ENCODE results near the genes SYNGR1, CACNA1I, GRAP2 and TMA7B.

- PRO-cap, result no peak
These were observed 6.4 kb upstream of the KDELR3 start for GRCh38 chr22:38461413-38461883.

GRCh38 chr22:38480905-38482063 is 13.4 kb downstream of the KDELR3 start:
- PRO-cap, result no peak

DNA sequence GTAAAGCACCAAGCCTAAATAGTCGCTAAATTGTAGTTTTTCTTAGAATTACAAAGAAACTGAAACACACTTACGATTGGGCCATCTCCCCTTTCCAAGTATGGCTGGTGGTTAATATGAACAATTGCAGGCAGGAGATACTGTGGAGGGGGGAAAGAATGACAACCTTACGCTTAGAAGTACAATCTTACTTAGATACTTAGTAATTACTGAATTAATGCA is 8.2 kb downstream of the DDX17 start:
- PRO-cap, result no peak

DNA sequence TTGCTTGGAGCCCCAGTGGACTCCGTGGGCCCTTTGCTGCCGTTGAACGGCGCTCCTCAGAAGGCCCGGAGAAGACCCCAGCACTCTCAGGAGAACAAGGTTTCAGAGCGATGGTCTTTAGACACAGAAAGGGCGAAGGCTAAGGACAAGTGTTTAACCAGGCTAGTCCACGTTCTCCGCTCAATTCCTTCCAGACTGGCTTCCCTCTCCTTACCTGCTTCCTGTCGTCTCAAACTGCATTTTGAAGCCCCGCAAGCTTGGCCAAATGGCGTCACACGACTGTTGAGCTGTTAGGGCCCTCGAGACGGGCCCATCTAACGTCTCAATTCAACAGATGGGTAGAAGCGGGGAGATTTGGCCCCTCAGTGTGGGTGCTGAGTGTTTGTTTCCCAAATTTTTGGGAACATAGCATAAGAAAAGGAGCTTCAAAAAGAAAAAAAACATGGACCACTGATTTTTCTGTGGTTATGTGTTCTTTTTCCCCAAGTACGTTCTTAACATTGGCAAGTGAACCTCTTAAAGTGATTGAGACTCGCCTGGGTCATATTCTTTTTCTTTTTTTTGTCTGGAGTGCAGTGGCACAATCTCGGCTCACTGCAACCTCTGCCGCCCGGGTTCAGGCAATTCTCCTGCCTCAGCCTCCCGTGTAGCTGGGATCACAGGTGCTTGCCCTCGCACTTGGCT is 1.4 kb upstream of the DDX17 start:
- PRO-cap, result no peak

GRCh38 chr22:38684540-38685603 is 3.1 kb downstream of the TOMM22 start:
- PRO-cap, result no peak

DNA sequence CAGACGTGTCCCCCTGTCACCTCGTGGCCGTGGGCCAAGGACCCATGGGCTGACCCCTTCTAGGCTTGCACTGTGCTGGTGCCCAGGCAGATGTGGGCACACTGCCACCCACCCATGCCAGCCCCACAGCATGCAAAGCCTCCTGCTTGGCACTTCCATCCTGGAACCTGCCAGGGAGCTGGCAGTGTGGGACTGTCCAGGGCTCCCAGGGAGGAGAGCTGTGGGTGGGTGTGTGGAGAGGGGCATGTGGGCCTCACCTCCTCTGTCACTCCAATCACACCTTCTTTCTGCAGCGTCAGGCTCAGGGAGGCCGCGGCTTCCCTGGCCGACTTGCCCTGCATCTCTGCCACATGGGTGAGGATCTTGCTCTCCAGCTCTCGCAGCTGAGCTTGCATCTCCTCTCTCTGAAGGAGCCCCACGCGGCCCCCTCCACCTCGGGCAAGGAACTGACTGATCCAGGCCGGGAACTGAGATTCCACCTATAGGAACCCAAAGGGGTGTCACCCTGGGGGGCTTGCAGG is 16.3 kb downstream of the SUN2 start:
- PRO-cap, result no peak

DNA sequence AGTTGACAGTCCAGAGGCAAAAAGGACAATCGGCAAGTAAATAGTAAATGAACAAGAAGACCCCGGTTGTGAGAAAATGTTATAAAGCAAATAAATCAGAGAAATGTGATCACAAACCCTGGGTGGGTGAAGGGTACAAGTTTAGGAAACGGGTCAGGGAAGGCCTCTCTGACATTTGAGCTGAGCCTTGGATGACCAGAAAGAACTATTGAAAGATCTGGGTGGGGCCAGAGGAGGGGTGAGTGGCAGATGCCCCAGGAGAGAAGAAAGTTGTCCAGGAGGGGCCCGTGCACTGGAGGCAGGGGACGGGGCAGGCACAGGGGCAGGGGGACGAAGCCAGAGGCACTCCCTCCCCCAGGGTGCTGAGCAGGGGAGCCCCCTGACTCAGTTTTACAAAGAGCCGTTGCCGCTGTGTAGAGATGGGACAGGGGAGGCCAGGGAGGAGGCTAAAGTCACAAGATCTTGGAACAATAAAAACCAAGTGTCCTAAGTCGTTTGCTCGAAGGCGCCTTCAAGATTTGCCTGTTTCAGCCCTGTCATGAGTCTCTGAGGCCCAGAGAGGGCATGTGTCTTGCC is 10.8 kb upstream of the PDGFB start:
- PRO-cap, result no peak

DNA sequence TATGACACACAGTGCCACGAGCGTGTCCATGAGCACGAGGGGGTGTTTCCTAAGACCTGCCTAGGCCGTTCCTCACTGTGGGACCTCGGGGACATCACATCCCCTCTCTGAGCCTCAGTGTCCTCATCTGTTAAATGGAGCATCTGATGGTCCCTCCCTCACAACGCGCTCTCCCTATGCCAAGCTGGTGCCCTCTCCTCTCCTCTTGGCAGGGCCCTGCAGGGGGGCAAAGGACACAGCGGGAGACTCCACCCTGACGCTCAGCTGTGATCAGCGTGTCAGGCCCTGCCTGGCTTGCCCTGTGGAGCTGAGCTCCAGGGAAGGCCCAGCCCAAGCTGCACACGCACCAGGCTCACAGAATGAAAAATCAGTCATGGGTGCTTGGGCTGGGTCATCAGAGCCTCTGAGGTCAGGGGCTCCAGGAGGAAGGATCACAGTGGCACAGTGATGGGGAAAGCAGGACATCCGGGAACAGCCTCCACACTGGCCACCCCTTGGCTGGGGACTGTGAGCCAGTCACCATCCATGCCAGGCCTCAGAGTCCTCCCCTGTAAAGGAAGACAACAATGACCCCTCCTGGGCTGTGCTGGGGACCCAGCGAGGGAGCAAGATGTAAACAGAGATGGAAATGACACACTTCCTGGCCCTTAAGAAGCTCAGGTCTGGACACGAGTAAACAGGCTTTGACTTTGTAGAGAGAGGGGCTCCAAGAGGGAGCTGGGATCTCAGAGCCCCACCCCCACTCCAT is 36.7 kb downstream of the RPL3 start:
- PRO-cap, result unidirectional peak, plus-strand start at position 686 of the sequence

- PRO-cap, result bidirectional peak, plus-strand start at chr22:39349960, minus-strand start at chr22:39349757
These were observed at the start of gene SYNGR1 for GRCh38 chr22:39349140-39350212. Gene SYNGR1, plus strand, starts transcription at chr22:39349991.

DNA sequence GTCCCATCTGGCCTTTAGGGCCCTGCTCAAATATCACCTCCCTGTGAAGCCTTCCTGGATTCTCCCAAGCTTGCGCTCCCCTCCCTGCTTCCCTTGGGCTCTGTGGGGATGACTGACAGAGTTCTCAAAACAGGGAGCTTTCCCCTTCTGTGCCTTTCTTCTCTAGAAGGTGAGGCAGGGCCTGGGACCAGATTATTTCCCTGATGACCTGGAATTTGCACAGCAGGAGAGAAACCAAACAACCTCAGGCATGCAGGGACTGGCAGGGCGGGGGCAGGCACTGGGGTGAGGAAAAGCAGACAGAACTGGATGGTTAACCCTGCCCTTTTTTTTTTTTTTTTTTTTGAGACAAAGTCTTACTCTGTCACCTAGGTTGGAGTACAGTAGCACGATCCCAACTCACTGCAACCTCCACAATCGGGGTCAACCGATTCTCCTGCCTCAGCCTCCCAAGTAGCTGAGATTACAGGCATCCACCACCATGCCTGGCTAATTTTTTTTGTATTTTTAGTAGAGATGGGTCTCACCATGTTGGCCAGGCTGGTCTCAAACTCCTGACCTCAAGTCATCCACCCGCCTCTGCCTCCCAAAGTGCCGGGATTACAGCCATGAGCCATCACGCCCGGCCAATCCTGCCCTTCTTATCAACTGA is 11.4 kb downstream of the SYNGR1 start:
- PRO-cap, result no peak

DNA sequence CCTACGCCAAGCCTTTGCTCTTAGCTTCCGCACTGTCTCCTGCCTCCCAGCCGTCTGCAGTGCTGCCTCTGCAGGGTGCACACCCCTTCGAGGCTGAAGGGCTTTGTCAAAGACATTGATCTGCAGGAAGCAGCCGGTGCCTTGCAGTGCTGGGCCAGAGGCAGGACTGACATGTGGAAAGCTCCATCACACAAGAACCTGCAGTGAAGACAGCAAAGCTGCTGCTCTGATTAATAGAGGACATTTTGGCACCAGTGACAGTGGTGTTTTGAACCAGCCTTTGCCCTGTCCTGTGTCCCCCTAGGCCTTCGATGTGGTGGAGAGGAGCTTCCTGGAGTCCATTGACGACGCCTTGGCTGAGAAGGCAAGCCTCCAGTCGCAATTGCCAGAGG is 16.9 kb downstream of the TAB1 start:
- PRO-cap, result no peak

- PRO-cap, result no peak
These were observed 13.0 kb downstream of the MGAT3 start for GRCh38 chr22:39469658-39470307.

DNA sequence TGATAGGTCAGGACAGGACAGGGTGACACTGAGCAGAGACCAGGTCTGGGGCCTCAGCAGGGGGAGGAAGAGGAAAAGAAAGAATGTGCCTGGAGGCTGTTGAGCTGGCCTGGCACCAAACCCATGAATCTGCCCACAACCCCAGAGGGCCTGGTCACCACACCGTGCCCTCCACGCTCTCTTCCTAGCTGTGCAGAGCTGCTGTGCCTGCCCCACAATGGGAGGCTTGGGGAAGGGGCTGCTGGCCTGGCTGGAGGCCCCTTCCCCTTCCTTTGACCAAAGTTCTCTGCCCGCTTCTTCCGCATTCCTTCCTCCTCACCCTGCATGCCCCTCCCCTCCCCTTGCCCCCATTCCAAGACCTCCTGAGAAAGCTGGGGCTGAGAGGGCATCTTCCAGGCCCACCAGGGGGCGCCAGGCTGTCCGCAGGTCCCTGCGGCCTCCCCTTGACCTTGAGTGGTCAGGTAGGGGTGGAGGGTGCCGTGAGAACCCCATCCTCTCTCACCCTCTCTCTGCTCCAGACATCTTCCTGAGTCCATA is 11.0 kb upstream of the CACNA1I start:
- PRO-cap, result no peak

DNA sequence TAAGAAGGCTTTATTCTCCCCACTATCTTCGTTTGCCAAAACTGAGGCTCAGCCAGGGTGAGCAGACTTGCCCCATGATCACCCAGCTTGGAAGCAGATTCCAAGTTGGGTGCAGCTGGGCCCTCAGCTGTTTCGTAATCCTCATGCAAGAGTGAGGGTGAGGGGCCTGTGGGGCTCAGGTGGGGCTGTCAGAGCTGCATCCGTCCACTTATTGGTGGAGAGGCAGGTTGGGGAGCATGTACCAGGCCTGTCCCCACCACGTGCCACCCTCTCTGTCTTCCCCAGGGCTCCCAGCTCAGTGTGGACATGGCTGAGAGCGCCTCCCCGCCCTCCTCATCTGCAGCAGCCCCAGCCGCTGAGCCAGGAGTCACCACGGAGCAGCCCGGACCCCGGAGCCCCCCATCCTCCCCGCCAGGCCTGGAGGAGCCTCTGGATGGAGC is at the start of gene CACNA1I:
Gene CACNA1I, plus strand, starts transcription at position 307 of the 440 bp plus-strand sequence.
- PRO-cap, result no peak

DNA sequence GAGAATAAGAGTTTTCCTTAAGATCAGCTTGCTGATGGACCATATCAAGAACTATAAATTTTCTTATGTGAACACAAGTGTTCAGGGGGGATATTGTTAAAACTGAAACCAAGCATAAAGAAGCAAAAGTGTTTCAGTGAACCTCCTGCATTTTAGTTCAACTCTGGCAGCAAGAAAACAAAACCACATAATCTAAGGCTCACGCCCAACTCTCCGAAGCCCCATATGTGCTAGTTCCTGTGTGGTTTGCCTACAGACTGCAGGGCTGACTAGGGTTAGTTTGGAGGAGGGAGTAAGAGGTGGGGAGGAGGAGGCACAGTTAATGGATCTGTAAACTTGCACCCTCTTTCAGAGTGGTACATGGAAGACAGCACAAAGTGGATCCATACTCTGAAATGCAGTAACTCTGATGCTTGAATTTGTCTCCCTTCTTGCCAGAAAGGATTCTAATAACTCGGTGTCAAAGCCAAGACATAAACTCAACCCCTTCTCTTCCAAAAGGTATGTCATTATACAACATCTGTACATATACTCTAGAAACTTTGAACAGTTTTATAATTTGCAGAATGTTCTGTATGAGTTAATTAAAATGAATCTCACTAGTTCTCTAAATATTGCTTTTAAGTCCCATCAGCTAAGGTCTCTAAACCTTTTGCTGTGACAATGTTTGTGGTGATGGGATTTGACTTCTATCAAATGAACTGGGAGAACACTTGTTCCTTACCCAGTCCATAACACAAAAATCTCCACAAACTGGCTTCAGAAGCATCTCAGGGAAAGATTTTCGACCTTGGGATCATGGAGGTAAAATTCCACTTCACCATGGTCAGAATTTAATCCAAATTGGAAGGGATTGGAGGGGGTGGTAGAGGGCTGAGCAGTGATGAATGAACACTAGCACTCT is at the start of gene GRAP2:
Gene GRAP2, plus strand, starts transcription at position 255 of the 904 bp plus-strand sequence.
- PRO-cap, result no peak

GRCh38 chr22:39907465-39908232 is 6.8 kb downstream of the GRAP2 start:
- PRO-cap, result no peak

DNA sequence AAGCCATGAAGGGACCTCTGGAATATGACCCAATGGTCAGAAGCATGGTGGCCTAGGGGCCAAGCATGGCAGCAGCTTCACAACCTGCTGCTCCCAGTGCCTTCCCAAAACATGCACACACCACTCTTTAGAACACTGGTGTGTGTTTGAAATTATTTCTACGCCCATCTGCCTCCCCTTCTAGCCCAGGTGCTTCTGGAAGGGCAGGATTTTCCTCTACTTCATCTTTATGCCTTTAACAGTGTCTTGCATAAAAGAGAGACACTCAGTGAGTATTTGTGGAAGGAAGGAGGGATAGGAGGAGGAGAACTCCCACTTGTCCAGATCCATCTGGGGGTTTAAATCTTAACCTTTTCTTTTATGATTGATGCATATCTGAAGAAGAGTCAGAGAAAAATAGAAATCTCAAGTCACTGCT is at the start of gene TMA7B:
Gene TMA7B, plus strand, starts transcription at position 162 of the 418 bp plus-strand sequence.
- PRO-cap, result no peak

DNA sequence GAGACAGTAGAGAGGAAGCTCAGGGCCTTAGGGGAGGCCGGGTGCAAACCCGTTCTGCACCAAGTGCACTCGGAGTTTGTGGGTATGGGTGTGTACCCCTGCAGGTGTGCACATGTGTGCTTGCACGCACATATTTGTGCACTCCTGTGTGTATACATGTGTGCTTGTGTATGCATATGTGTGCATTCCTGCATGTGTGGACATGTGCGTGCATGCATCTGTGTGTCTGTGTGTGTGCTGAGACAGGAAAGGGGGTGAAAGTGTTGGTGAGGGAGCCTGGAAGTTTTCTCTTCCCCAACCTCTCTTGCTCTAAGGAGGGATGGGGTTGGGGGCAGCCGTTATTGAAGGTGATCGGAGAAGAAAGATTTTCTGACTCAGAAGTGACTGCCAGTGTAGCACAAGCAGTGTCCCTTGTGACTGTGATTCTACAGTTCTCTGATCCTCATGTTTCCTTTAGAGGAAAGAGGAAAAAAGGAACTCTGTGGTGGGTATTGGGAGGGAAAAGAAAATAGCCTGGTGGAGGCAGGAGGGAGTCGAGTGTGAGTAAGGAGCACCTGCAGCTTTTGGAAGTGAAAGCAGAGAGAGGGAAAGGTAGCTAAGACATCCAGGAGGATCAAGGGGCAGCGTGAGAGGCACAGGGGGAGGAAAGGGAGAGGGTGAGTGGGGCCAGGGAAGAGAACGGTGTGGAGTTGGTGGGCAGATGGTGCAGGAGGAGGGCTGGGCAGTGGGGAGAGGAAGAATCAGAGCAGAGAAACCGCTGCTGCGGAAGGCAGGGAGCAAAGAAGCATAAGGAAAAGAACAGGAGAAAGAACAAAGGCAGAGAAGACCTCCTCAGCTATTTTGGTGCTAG is 12.3 kb downstream of the TMA7B start:
- PRO-cap, result no peak

GRCh38 chr22:40009794-40010361 is 15.1 kb downstream of the FAM83F start:
- PRO-cap, result no peak

DNA sequence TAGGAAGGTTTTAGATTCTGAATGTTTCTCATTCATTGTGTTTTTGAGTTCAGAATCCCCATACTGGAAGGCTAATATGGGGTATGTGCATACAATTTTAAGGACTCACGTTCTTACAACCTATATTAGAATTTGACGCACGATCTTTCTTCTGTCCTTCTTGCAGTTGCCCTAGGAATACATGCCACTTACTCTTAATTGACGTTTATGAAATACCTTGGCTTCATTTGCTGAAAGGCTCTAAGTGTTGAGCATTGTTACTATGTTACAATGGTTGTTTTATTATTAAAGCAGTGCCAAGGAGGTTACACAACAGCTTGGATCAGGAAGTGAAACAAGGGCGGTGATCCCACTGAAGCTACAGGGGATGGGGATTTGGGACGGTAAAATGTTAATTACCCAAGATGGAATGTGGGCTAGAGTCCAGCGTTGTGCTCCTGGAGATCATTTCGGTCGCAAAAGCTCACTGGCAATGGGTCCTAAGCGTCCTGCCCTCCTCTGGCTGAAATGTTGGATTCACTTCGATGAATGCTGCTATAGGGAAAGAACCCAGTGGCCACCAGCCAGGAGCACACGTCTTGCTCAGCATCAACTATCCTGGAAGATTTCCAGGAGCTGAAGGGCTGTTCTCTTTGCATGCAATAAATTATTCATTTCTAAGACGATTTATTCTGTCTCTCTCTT is 48.3 kb downstream of the FAM83F start:
- PRO-cap, result unidirectional peak, plus-strand start at position 448 of the sequence; unidirectional peak, minus-strand start at position 508 of the sequence

Data from parotid gland (tissue), 1 donor.